ENCODE measurements around a stretch of chr4.

- PRO-cap, 4 experiments, result peak in 2 of 4 experiments; most common minus-strand start chr4:125567 (in 1)
- RAMPAGE, long total RNA, 2 experiments, result no peak in any of the 2 experiments
- RRBS, result no CpG with 5 or more reads among the region's 29 CpGs
Observed at GRCh38 chr4:125147-125731, 938 bp downstream of the ZNF718 start.

DNA sequence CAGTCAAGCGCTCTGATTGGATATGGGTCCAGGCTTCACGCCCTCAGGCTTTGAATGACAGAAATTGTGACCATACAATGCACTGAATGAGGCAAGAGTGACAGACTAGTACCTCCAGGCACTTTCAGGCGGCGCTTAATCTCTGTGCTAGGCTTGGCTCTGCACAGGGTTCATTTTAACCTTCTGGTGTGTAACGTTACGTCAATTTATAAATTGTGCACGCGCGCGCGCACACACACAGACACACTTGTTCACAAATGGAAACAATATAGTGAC is 24.8 kb downstream of the ZNF721 start:
- PRO-cap, 4 experiments, result peak in 4 of 4 experiments; most common plus-strand start position 138 of the sequence (in 2)
- RAMPAGE, long total RNA, 2 experiments, result no peak in any of the 2 experiments
- RRBS, result no CpG with 5 or more reads among the region's 11 CpGs

DNA sequence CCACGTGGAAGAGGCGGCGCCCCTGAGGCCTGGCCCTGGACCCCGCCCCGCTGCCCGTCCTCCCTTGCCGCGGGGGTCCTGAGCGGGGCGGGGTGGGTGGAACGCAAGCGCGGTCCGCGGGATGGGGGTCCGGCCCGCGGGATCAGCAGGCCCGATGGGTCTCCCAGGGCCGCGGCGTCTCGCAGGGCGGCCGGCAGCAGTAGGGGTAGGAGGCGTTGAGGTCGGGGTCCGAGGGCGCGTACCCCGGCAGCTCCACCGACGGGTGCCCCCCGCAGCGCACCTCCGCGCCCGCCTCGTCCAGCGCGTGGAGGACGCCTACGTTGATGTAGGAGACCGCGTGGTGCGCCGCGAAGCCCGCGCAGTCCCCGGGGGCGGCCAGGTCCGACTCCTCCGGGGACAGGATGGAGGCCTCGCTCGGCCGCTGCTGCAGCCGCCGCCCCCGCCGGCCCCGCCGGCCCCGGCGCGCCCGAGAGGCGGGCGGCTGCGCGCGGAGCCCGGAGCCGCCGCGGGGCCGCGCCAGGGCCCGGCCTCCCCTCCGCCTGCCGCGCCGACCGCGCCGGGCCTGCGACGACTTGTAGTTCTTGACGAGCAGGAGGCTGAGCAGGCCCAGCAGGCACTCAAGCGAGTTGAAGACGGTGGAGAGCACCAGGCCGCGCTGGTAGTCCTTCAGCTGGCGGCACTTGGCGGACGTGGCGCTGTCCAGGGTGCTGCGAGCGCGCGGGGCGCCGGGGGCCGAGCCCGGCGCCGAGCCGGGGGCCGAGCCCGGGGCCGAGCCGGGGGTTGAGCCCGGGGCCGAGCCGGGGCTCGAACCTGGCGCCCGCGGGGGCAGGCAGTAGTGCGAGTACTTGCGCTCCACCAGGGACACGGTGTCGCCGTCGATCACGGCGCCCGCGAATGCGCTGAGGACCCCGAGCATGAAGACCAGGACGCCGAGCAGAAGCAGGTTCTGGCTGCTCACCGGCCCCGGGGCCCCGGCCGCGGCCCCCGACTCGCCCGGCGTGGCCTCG is 1.0 kb downstream of the TMEM271 start:
- PRO-cap, 4 experiments, result no peak in any of the 4 experiments
- RAMPAGE, long total RNA, 2 experiments, result no peak in any of the 2 experiments
- RRBS, result 6% methylated on average over 38 of the region's 143 CpGs

GRCh38 chr4:672222-672653 is 1.8 kb downstream of the ATP5ME start:
- PRO-cap, 4 experiments, result no peak in any of the 4 experiments
- RAMPAGE, long total RNA, 2 experiments, result no peak in any of the 2 experiments
- RRBS, result 72% methylated on average over 2 of the region's 11 CpGs

DNA sequence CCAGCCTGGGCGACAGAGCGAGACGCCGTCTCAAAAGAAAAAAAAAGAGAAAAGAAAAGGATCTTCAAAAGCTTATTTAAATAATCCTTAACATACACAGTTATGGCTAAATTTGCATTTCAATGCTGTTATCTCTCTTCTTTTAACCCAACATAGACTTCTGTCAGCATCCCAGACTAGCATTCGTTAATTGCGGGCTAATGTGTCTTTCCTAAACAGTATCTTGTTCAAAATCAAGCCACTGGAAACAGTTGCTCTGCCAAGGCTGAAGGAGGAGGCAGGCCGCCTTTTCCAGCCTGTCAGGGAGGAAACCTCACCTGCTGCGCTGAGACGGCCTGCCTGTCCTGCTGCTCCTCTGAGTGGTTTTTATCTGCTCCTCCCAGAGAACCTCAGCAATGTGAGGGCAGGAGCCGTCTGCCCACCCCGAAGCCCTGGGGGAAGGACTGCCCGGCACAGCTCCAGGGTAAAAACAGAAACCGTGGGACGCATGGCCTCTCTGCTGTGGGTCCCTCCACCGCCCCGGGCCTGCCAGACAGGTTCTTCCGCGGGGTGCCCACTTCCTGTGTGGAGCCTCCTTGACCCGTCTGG is 3.7 kb upstream of the SLC49A3 start:
- PRO-cap, 4 experiments, result no peak in any of the 4 experiments
- RAMPAGE, long total RNA, 2 experiments, result no peak in any of the 2 experiments
- RRBS, result 44% methylated on average over 4 of the region's 19 CpGs

- PRO-cap, 4 experiments, result no peak in any of the 4 experiments
- RAMPAGE, long total RNA, 2 experiments, result no peak in any of the 2 experiments
- RRBS, result no CpG with 5 or more reads among the region's 23 CpGs
Observed at GRCh38 chr4:762366-763285, 57.0 kb downstream of the PCGF3 start.

DNA sequence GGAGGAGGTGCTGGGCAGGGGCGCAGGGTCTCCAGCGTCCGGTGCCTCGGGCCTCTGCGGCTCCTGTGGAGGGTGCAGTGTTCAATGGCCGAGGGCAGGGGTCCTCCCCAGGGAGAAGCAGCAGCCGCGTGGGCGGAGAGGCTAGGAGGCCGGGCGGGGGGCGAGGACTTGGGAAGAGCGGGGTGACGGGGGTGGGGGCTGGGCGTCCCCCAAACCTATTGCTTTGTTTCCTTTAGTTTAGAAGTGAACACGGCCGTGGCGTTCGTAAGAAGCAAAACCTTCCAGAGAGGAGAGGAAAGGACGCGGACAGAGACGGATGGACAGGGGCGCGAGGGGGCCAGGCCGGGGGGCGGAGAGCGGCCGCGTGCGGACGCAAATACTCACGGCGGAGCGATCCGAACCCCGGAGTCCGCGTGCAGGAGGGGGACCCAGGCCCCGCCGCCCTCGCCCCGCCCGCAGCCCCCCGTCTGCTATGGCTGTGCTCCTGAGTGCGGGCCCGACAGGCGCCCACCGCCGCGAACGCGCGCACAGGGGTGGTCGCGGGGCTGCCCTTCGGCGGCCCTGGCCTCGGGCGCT is 40.2 kb downstream of the CPLX1 start:
- PRO-cap, 4 experiments, result no peak in any of the 4 experiments
- RAMPAGE, long total RNA, 2 experiments, result no peak in any of the 2 experiments
- RRBS, result 6% methylated on average over 19 of the region's 59 CpGs

DNA sequence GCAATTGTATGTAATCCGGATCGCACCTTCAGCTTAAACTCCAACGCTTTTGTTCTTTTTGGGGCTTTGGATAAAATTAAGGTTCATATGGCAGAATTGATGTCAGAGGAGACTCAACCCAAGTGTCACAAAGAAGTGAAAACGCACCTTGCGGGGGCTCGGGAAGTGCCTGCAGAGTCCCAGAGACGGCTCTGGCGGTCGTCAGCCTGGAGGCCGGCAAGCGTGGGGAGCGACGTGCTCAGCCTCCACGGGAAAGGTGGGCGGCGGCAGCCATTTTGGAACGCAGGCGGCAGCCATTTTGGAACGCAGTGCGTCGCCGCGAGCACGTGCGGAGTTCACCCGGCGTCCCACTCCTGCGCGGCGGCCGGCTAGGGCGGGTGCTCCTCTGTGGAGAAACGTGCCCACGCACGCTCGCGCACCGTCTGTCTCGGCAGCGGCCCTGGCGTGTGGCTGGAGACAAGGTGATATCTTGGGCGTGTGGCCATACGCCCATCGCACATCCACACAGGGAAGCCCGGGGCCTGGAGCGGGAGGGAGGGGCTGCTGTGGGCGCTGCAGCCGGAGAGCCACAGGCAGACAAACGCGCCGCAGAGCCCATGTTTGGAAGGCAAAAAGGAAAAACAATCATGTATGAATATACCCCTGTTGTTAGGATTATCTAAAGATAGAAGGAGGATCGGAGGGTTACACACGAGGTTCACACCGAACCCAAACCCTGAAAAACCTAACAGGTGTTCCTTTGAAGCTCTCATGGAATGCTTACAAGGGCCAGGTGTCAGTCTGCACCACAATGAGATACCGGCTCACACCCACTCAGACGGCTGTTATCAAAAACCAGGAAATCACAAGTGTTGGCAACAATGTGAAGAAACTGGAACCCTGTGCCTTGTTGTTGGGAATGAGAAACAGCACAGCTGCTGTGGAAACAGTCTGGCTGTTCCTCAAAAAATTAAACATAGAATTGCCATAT is 21.0 kb downstream of the CPLX1 start:
- PRO-cap, 4 experiments, result no peak in any of the 4 experiments
- RAMPAGE, long total RNA, 2 experiments, result no peak in any of the 2 experiments
- RRBS, result 76% methylated on average over 4 of the region's 56 CpGs

GRCh38 chr4:836651-837232 is 10.8 kb upstream of the CPLX1 start:
- PRO-cap, 4 experiments, result no peak in any of the 4 experiments
- RAMPAGE, long total RNA, 2 experiments, result no peak in any of the 2 experiments
- RRBS, result 64% methylated on average over 7 of the region's 23 CpGs

- PRO-cap, 4 experiments, result no peak in any of the 4 experiments
- RAMPAGE, long total RNA, 2 experiments, result start-site peak on the minus strand in 1 of 2 experiments, at chr4:963179-963435 at its widest, 6 reads per replicate
- RRBS, result 92% methylated on average over 9 of the region's 57 CpGs
Observed at GRCh38 chr4:962305-963366, 10.7 kb downstream of the DGKQ start.

DNA sequence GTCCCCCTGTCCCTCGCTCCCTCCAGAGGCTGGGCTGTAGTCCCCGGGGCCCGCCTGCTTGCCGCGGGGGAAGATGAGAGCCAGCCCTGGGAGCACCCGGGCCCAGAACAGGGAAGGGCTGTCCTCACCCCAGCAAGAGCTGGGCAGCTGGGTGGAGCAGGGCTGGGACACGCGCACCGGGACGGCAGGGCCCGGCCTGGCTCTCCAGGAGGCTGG is 853 bp downstream of the DGKQ start:
- PRO-cap, 4 experiments, result no peak in any of the 4 experiments
- RAMPAGE, long total RNA, 2 experiments, result no peak in any of the 2 experiments
- RRBS, result 6% methylated on average over 9 of the region's 11 CpGs

- PRO-cap, 4 experiments, result no peak in any of the 4 experiments
- RAMPAGE, long total RNA, 2 experiments, result no peak in any of the 2 experiments
- RRBS, result no CpG with 5 or more reads among the region's 12 CpGs
Observed at GRCh38 chr4:986348-986828, 456 bp upstream of the IDUA start.

GRCh38 chr4:1009816-1010428 is 1.5 kb upstream of the FGFRL1 start:
- PRO-cap, 4 experiments, result peak in 4 of 4 experiments; most common plus-strand start chr4:1009936 (in 4)
- RAMPAGE, long total RNA, 2 experiments, result no peak in any of the 2 experiments
- RRBS, result 3% methylated on average over 47 of the region's 72 CpGs

- PRO-cap, 4 experiments, result no peak in any of the 4 experiments
- RAMPAGE, long total RNA, 2 experiments, result no peak in any of the 2 experiments
- RRBS, result no CpG with 5 or more reads among the region's 14 CpGs
Observed at GRCh38 chr4:1040090-1040527, 28.7 kb downstream of the FGFRL1 start.

DNA sequence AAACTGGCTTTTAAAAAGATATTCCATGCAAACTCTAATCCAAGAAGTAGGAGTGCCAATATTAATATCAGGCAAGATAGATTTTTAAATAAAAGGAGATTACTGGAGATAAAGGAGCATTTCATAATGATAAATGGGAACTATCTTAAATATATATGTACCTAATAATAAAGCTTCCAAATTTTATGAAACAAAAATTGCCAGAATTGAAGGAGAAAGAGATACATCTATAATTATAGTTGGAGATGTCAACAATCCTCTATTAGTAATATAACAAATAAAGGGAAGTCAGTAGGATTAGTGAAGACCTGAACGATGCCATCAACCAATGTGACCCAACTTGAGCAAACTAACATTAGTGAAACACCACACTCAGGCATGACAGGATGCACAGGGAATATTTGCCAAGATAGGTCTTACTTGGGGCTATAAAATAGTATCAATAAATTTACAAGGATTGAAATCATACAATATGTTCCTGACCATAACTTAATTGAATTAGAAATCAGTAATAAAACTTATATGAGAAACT is 12.1 kb downstream of the SPON2 start:
- PRO-cap, 4 experiments, result no peak in any of the 4 experiments
- RAMPAGE, long total RNA, 2 experiments, result no peak in any of the 2 experiments
- RRBS, result no CpG with 5 or more reads among the region's 1 CpG

DNA sequence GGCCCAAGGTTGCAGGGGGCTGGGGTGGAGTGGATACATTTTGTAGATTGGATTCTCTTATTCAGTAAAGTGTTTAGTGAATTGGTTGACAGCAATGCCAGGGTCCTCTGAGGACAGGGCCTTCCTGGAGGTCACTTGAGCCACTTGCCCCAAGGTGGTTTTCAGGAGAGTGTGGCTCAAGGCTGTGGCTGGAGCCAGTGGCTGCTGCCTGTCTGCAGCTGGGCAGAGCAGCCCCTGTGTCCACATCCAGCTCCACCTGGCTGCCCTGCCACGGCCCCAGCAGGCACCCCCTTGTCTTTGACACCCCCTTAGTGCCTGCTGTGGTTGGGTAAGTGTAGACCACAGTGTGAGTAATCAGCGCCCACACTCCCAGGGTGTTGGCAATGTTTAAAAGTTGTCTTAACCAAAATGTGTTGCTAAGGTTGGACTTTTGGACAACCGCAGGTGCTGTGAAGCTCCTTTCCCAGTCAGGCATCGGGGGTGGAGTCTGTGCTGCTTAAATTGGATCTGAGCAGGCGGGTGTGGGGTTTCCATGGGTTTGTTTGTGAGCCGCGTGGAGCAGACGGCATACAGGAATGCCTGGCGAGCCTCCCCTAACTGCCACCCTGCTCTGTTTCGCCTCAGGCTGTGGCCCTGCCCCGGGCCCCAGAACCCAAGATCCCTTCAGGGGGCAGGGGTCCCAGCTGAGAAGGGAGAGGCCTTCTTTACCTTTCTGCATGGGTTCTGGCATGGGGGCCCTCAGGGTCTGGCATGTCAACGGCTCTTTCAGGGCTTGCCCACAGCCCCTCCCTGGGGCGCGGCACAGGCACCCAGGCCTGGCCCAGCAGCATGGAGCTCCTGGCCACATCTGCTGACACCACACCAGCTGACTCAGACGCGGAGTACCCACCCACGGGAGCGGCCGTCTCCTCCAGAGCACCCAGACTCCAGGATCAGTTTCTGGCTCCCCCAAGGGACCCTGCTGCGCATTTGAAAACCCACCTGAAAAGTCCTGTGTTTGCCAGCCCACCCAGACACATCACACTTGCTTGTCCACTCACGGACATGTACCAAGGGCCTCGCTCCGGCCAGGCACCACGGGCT is 4.9 kb upstream of the SPON2 start:
- PRO-cap, 4 experiments, result no peak in any of the 4 experiments
- RAMPAGE, long total RNA, 2 experiments, result no peak in any of the 2 experiments
- RRBS, result no CpG with 5 or more reads among the region's 24 CpGs

DNA sequence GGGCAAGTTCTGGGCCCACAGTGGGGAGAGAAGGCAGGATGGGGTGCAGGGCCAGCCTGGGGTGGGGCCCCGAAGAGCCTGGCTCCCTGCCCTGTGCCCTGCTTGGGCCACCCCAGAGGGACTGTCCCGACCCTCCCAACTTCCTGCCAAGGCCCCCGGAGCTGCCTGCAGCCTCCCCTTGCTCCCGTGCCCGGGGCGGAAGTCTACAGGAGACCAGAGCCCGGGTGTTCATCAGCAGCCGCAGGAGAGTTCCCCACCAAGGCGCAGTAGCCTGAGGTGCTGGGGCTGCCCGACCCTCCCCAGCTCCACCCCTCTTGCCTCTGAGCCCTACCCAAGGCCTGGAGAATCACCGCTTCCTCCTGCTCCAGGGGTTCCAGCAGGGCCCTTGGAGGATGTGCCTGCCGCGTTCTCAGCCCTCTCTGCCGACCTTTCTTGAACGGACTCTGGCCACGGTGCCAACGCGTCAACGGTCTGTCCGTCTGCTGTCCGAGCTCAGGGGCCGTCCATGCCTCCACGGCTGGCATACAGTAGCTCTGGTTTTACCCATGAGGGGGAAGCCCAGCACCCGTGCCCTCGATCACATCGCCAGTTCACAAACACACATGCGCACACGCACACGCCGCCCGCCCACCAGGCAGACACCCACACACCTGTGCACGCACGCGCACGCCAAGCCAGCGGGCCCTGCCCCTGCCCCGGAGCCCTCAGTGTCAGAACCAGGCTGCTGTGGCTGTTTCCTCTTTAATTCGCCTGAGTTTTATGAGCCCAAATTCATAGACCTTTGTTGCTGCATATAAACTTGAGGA is 36.1 kb upstream of the SPON2 start:
- PRO-cap, 4 experiments, result peak in 4 of 4 experiments; most common plus-strand start position 234 of the sequence (in 1); most common minus-strand start position 761 of the sequence (in 2)
- RAMPAGE, long total RNA, 2 experiments, result no peak in any of the 2 experiments
- RRBS, result 0% methylated on average over 3 of the region's 38 CpGs

DNA sequence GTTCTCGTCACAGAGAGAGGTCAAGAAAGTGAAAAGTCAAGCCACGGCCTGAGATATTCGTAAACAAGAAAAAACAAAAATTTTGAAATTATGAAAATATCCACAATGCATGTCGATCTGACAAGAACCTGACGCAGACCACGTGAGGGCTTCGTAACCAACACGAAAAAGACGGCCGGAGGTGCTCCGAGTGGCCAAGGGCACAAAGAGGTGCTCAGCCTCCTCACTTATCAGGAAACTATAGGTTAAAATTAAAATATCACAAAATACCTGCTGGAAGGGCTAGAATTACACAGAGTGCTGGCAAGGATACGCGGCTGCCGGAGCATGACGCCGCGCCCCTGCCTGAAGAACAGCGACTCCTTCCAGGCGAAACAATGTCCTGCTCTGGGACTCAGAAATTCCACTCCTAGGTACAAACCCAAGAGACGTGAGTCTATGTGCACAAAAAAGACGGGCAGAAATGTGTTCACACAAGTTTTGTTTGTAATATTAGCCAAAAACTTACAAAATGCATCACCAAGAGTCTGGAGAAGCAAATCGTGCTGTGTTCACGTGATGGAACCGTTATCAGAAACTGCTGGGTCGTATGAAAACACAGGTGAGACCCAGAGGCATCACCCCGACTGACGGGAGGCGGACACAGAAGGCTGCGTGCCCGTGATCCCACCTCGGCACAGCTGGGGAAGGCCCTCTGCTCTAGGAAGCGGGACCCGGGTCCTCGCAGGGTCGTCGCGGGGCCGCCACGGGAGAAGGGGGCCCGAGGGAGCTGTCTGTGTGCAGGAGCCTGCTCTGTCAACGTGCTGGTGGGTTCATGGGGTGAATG is 27.7 kb downstream of the CTBP1 start:
- PRO-cap, 4 experiments, result no peak in any of the 4 experiments
- RAMPAGE, long total RNA, 2 experiments, result no peak in any of the 2 experiments
- RRBS, result no CpG with 5 or more reads among the region's 41 CpGs

GRCh38 chr4:1244029-1245000 is 4.6 kb downstream of the CTBP1 start:
- PRO-cap, 4 experiments, result no peak in any of the 4 experiments
- RAMPAGE, long total RNA, 2 experiments, result start-site peak on the minus strand in 1 of 2 experiments, at chr4:1244145-1244443 at its widest, 9 reads per replicate
- RRBS, result 40% methylated on average over 13 of the region's 33 CpGs

GRCh38 chr4:1247911-1248629 is 860 bp downstream of the CTBP1 start:
- PRO-cap, 4 experiments, result peak in 4 of 4 experiments; most common plus-strand start chr4:1248104 (in 2); most common minus-strand start chr4:1248359 (in 4)
- RAMPAGE, long total RNA, 2 experiments, result no peak in any of the 2 experiments
- RRBS, result 2% methylated on average over 65 of the region's 93 CpGs

Data from uterus (tissue), 7 donors.